Mesenteric fat pad (tissue), 1 donor: ENCODE results near the genes TEX43 and CTXN3.

DNA sequence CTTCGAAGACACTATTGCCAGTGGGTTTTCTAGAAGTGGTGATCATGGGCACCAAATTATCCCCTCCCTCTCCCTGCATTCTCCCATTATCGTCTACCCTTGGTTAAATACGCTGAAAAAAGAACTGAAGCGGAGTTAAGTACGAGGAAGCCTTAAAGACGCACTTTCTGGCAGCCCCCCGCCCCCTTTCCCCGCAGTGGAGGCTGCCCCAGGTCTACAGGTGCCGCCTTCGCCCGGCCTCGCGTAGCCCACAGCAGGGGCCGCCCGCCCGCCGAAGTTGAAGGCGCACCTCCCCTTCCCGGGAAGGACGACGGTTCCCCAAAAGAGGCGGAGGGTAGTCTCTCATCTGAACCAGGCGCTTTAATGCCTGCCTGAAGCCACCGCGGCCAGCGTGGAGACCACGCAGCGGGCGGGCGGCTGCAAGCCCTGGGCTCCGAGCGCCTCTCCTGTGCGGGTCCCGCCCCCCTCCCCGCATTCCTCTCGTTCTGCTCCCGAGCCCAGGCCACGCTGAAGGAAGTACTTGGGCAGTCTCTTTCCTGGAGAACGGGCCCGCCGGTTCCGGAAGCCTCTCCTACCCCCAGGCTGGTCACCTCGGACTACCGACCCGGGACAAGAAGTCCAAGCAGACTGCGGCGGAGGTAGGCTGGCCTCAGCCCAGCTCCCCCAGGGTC, 739 bp downstream of the PPIC start:
- PRO-cap, result no peak

DNA sequence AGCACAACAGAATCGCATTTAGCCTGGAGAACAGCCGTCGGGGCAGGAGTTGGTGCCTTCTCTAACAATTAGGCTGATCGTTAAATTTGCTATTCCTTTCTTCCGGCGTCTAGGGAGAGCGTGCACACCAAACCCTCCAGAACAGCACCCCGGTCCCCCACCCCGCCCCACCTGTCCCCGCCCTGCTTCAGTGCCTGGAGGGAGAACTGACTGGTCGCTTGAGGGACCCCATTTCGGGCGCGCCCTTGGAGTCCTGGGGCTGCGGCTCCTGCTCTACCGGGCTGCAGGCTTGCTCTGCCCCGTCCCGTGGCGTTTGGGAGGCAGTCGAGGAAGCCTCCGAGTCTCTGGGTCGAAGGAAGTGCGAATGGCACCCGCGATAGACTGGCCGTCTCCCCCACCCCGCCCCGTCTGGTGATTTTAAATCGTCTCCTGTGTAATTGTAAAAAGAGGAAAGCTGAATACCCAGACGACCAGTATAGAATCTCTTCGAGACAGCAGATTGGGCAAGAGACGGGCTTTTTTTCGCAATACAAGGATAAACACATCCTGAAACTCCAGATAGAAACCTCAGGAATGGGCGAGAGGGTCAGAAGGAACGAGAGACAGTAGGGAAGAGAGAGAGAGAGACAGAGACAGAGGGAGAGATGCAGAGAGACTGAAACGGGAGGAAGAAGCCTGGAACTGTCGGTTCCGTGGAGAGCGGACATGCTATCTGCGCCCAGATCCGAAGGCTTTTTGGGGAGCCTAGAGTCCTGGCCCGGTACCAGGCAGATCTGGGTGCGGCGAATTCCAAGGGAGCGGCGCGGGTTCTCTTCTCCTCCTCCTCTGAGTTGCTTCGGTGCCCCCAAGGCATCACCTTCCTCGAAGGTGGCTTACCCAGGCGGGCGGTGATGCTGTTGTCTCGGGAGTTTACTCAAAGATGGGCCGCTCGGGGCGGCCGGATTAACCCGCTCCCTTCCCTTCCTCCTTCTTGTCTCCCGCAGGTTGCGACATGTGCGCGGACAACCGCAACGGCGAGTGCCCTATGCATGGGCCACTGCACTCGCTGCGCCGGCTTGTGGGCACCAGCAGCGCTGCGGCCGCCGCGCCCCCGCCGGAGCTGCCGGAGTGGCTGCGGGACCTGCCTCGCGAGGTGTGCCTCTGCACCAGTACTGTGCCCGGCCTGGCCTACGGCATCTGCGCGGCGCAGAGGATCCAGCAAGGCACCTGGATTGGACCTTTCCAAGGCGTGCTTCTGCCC, 10.1 kb downstream of the PRDM6 start:
- PRO-cap, result no peak

- PRO-cap, result no peak
These were observed 91.6 kb downstream of the CSNK1G3 start for GRCh38 chr5:123603356-123604125.

DNA sequence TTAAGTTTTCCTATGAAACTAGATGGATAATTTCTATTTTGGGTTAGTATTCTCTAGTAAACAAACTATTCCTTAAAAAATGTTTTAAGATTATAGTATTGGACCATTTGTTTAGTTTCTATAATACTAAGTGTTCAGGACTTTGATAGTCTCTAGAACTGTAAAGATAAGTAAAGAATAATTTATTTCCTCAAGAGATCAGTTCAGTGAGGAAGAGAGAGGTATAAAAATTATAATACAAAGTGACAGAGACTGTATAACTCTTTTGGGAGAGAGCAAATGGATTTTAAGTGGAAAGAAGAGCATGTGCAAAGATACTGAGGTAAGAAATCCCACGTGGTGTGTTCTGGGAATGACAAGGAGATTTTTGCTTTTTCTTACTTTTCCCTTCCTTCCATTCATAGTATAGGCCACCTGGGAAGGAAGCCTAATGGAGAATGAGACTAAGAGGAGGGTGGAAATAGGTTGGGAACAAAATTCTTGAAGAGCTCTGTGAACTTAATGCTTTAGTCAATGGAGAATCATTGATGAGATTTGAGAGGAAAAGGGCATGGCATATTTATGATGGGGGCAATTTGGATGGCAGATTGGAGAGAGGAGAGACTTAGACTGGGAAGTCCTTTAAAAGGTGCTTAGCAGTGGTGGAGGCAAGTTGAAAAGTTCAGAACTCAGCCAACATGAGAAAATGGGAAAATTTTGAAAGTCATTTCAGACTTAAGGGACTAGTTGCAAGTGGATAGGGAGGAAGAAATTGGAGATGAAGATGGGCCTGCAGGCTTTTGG, 97.6 kb downstream of the CSNK1G3 start:
- PRO-cap, result no peak

- PRO-cap, result no peak
These were observed 363.5 kb downstream of the CSNK1G3 start for GRCh38 chr5:123875461-123875797.

DNA sequence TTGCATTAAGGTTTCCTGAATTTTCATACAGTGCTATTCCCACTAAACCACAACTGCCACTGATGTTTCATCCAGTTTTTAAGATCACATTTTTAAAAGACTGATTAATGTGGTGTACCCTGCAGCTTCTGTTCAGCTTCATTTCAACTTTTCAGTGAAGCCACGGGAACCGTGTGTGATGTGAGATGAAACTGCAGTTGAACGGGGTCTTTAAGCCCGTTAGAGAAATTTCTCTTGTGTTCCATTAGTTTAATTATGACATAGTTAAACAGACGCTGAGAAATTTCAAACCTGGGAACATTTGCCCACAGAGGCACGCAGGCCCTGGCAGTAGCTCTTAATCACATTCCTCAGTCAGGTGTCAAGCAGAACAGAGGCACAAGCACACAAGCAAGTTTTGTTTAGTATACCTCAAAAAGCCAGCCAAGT, 147.1 kb downstream of the ZNF608 start:
- PRO-cap, result no peak

- PRO-cap, result no peak
These were observed 121.2 kb downstream of the ZNF608 start for GRCh38 chr5:124625227-124625567.

DNA sequence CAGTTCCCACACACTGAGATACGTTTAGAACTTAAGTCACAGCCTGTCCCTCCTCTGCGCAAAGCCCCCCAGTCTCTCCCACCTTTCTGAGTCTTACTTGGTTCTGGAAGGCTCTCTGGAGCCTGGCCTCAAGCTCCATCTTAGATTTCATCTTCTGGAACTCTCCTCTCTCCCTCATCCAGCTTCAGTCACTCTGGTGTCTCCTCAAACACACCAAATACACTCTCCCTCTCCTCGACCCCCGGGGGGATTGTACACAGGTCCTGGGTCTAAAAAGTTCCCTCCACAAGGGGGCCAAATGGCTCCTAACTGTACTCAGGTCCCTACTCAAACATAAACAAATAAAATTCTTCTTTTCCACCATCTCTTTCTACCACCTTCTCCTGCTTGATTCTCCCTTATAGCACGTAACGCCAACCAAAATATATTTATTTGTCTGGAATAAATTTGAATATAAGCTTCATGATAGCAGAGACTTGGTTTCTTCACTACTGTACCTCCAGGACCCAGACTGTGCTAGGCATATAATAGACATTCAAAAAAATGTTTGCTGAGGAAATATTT, 21.5 kb downstream of the ZNF608 start:
- PRO-cap, result no peak

GRCh38 chr5:125006045-125006878, 259.8 kb upstream of the ZNF608 start:
- PRO-cap, result no peak

- PRO-cap, result no peak
These were observed 13.3 kb downstream of the GRAMD2B start for GRCh38 chr5:126436492-126437011.

- PRO-cap, result no peak
These were observed 54.3 kb downstream of the GRAMD2B start for GRCh38 chr5:126477491-126477972.

- PRO-cap, result no peak
These were observed at the start of gene TEX43 for GRCh38 chr5:126631343-126631880. Gene TEX43 (plus strand): TSS chr5:126631705.

DNA sequence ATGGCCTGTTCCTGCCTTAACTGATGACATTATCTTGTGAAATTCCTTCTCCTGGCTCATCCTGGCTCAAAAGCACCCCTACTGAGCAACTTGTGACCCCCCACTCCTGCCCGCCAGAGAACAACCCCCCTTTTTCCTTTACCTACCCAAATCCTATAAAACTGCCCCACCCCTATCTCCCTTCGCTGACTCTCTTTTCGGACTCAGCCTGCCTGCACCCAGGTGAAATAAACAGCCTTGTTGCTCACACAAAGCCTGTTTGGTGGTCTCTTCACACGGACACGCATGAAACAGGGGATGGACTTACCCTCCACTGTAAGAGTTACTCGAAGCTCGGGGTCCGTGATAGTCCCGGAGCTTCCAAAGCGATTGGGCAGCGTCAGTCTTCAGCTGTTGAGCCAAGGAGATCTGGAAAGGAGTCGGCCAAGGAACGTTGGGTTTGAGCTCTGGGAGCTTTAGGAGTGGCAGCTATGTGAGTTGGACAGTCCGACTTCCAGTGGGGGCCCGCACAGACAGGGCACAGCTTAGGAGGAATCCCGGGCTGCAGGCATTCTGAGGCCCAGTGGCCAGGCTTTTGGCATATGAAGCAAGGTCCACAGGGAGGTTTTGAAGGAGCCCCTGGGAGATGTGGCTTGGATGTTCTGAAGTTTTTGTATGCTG, 41.8 kb downstream of the TEX43 start:
- PRO-cap, result no peak

- PRO-cap, result no peak
These were observed 33.0 kb downstream of the LMNB1 start for GRCh38 chr5:126809953-126810308.

- PRO-cap, result no peak
These were observed 59.4 kb downstream of the LMNB1 start for GRCh38 chr5:126836093-126837069.

GRCh38 chr5:126863911-126864427, 87.0 kb downstream of the LMNB1 start:
- PRO-cap, result no peak

- PRO-cap, result no peak
These were observed 5.0 kb downstream of the MARCHF3 start for GRCh38 chr5:127025255-127025847.

GRCh38 chr5:127410323-127410865, 107.0 kb upstream of the PRRC1 start:
- PRO-cap, result no peak

GRCh38 chr5:127648907-127649396, at the start of gene CTXN3:
Gene CTXN3 (plus strand): TSS chr5:127649082.
- PRO-cap, result no peak

DNA sequence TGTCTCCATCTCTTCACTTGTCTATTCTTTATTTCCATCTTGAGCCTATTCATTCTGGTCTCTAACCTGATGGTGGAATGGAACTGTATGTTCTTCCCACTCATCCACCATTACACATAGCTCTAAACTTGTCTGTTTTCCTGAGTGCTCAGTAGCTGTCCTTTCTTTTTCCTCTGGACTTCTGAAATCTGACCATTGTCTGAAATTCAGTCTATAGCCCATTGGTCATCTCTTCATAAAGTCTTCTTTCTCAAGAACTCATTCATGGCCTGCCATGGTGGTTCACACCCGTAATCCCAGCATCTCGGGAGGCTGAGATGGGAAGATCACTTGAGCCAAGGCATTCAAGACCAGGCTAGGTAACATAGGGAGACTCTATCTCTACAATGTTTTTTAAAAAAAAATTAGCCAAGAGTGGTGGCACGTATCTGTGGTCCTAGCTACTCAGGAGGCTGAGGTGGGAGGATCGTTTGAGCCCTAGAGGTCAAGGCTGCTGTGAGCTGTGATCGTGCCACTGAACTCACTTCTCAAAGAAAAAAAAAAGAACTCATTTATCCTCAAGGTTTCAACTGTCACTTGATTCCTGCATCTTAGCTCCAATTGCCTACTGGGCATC, 29.2 kb upstream of the SLC12A2 start:
- PRO-cap, result no peak